ENCODE data around the genes OR7A17 and ILVBL.

DNA sequence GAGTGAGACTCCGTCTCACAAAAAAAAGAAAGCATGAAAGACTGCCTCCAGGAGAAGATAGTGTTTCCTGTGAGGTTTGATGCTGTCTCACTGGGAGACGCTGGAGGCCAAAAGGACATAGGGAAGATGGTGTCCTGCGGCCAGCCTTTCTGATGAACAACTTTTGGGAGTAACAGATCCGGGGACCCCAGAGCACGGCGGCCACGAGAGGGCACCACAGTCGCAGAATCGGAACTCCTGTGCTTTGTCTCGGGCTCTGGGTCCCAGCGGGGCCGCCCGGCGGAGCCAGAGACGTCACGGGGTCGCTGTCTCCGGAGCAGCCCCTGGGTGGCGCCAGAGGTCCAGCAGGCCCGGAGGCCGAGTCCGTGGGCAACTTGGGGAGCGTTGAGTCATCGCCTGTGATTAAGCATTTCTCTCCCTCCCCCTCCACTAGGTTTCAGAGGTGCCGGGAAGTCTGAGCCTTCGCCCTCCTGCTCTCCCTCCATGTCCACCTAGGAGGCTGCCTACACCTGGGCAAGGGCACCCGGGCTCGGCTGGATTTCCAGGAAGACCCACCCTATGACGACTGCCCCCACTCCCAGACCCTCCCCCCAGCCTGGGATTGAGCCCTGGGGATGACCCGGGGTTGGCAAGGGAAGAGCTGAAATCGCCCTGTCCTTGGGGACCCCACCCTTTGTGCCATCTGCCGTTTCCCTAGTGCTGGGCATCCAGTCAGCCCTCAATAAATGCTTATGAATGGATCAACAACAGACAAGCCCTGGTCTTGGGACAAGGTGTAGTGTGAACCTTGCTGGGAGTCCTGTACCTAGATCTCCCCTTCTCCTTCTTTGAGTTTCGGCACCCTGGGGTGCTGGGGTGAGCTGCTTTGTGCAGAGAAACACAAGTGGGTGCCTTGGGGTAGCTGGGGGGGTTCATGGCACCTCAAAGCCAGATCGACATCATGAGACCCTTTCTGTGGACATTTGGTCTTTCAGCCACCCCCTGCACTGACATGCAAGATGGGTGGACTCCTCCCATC is 3.4 kb downstream of the NANOS3 start:
- PRO-cap, result unidirectional peak, plus-strand start at position 432 of the sequence
- RAMPAGE, long total RNA, 2 experiments, result no peak in any of the 2 experiments

DNA sequence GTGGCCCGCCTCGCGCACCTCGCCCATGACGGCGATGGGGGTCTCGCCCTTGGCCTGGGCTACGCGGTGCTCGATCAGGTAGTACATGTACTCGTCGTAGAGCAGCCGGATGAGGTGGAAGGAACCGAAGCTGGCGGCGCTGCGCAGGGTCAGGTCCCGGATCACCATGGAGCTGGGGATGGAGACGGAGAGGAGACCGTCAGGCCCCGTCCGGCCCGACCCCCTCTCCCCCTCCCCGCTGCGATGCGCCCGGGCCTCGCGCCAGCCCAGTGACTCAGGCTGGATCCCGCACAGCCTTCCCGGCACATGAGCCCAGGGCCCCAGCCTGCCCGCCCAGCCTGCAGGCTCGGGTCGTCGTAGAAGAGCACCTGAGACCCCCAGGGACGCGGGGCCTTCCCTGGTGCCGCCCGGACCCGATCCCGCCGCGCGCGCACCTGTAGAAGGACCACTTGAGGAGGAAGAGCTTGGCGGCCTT is 10.8 kb downstream of the DCAF15 start:
- PRO-cap, result no peak
- RAMPAGE, long total RNA, 2 experiments, result no peak in any of the 2 experiments

DNA sequence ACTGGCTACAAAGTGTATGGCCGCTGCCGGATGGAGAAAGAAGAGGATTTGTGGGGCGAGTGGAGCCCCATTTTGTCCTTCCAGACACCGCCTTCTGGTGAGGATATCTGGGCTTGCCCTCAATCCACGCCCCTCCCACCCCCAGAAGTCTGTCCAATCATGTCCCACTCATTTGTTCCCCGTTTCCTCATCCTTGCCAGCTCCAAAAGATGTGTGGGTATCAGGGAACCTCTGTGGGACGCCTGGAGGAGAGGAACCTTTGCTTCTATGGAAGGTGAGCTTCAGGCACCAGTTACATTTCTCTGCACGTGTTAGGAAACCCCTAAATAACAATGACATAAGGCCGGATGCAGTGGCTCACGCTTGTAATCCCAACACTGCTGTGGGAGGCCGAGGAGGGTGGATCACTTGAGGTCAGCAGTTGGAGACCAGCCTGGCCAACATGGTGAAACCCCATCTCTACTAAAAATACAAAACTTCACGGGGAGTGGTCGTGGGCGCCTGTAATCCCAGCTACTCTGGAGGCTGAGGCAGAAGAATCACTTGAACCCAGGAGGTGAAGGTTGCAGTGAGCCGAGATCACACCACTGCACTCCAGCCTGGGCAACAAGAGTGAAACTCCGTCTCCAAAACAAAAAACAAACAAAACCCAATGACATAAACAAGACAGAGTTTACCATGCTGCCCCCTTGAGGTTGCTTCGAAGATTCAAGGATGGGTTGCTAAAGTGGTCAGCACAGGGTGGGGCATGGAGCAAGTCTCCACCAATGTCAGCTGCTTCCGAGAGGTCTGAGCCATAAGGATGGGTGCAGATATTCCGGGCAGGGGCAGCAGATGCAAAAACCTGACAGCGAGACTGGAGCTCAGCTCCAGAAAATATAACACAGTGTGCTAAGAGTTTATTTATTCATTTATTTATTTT is 11.2 kb downstream of the IL27RA start:
- PRO-cap, result no peak
- RAMPAGE, long total RNA, 2 experiments, result no peak in any of the 2 experiments

DNA sequence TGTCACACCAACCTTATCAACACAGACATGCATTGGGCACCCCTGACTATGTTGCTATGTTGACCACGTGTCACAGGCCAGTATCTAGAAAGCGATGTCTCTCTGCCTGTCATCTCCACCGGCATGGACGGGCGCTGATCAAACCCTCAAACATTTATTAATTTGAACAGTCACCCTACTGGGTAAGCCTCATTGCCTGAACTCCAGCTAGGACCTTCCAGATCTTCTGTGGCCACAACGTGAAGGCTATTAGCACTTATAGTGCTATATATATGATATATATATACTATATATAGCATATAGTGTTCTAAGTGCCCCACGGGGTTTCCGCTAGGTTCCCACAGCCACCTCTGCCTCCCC is 1.9 kb downstream of the PALM3 start:
- PRO-cap, result no peak
- RAMPAGE, long total RNA, 2 experiments, result no peak in any of the 2 experiments

DNA sequence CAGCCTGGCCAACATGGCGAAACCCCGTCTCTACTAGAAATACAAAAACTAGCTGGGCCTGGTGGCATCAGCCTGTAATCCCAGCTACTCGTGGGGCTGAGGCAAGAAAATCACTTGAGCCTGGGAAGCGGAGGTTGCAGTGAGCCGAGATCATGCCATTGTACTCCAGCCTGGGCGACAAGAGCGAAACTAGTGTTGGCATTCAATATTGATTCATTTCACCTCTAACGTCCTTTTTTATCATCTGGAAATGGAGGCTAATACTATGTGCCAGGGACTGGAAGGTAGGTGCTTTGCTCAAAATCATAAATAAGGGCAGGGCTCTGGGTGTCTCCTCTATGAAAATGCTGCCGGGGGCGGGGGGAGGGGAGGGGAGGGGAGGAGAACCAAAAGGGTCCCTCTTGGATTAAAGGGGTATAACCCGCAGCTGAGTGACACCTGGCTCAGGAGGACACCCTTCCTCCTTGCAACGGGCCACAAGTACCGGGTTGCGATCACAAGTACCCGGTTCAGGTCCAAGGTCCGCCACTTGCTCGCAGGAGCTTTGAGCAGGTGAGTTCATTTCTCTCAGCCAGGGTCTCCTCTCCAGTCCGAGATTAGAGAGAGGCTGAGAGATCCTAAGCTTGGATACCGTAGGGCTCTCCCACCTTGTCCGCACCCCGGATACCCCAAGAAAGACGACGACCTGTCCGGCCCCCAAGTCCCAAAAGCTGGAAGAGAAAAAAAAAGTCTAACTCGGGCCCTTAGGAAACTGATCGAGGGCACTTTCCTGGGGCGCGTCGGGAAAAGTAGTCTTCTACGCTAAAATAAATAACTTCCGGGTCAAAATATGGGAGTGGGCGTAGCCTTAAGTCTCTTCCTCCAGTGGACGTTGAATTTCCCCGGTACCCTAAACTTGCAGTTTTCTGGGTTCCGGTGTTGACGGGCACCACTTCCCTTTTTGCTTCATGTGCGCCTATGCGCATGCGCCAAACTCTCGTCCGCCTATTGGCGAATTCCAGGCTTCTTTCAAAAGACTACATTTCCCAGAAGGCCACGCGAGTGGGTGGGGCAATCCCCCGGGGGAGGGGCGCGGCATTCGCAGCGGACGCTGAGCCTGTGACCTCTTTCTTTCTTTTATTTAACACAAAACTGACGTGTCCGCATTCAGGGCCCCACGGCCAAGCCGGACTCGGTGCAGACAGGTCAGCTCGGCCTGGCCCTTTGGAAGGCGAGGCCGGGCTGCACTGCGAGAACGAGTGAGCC is 4.6 kb downstream of the C19orf67 start:
- PRO-cap, result bidirectional peak, plus-strand start at position 1,053 of the sequence, minus-strand start at position 790 of the sequence; unidirectional peak, plus-strand start at position 1,157 of the sequence
- RAMPAGE, long total RNA, 2 experiments, result no peak in any of the 2 experiments

GRCh38 chr19:14092066-14092872 is 6.7 kb upstream of the C19orf67 start:
- PRO-cap, result no peak
- RAMPAGE, long total RNA, 2 experiments, result no peak in any of the 2 experiments

- PRO-cap, result no peak
- RAMPAGE, long total RNA, 2 experiments, result no peak in any of the 2 experiments
Measured at GRCh38 chr19:14106583-14107164, 10.9 kb downstream of the PRKACA start.

DNA sequence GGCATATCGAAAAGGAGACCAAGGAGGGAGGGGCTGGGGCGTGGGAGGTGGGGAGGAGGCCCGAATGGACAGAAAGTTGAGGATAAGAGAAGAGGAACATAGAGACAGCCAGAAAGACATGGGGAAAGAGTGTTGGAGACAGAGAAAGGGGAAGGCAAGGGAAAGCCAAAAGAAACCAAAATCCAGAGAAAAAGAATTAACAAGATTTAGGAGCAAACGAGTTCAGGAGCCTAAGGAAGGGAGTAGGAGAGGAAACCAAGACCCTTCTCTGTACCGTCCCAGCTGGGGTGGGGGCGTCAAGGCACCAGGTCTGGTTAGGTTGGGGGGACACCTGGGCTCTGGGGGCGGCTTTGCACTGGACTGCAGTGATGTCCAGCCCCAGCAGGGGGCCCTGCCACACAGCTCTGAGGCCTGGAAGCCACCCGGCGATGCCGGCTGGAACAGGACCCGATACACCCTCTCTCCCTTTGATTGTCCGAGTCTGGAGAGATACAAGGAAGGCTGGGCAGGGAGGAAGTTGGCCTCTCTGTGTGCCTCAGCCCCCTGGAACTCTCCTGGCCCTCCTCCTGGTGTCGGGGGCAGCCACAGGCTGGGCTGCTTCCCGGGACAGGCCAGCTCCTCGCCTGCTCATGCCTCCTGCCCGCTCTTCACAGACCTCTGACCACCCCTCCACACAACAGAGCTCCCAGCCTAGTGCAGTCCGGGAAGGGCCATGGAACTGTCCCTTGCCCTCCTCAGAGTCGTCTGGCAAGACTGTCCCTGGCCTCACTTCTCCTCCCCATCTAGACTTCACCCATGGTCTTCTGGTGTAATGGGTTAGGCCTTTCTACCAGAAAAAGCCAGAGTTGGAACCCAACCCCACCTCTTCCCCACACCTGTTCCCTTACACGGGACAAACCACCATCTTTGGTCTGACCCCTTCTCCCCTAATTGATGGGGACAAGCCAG is 11.8 kb upstream of the ASF1B start:
- PRO-cap, result no peak
- RAMPAGE, long total RNA, 2 experiments, result no peak in any of the 2 experiments

- PRO-cap, result unidirectional peak, minus-strand start at chr19:14206849
- RAMPAGE, long total RNA, 2 experiments, result no peak in any of the 2 experiments
Measured at GRCh38 chr19:14206462-14207766, 945 bp upstream of the ADGRL1 start.

GRCh38 chr19:14247496-14247825 is 41.5 kb upstream of the ADGRL1 start:
- PRO-cap, result no peak
- RAMPAGE, long total RNA, 2 experiments, result no peak in any of the 2 experiments

DNA sequence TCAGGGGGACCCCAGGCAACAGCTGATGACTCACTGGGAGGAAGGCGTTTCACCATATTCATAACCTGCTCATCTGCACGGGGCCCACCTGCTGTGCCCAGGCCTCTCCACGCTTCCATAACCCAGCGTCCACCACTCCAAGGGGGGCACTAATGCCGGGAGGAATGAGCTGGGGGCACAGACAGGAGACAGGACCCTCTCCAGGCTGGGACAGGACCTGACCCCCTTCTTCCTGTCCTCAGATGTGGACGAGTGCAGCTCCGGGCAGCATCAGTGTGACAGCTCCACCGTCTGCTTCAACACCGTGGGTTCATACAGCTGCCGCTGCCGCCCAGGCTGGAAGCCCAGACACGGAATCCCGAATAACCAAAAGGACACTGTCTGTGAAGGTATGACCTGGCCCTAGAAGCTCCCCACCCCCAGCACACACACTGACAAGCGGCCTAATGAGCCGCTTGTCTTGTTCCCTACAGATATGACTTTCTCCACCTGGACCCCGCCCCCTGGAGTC is 16.2 kb downstream of the ADGRE5 start:
- PRO-cap, result no peak
- RAMPAGE, long total RNA, 2 experiments, result no peak in any of the 2 experiments

DNA sequence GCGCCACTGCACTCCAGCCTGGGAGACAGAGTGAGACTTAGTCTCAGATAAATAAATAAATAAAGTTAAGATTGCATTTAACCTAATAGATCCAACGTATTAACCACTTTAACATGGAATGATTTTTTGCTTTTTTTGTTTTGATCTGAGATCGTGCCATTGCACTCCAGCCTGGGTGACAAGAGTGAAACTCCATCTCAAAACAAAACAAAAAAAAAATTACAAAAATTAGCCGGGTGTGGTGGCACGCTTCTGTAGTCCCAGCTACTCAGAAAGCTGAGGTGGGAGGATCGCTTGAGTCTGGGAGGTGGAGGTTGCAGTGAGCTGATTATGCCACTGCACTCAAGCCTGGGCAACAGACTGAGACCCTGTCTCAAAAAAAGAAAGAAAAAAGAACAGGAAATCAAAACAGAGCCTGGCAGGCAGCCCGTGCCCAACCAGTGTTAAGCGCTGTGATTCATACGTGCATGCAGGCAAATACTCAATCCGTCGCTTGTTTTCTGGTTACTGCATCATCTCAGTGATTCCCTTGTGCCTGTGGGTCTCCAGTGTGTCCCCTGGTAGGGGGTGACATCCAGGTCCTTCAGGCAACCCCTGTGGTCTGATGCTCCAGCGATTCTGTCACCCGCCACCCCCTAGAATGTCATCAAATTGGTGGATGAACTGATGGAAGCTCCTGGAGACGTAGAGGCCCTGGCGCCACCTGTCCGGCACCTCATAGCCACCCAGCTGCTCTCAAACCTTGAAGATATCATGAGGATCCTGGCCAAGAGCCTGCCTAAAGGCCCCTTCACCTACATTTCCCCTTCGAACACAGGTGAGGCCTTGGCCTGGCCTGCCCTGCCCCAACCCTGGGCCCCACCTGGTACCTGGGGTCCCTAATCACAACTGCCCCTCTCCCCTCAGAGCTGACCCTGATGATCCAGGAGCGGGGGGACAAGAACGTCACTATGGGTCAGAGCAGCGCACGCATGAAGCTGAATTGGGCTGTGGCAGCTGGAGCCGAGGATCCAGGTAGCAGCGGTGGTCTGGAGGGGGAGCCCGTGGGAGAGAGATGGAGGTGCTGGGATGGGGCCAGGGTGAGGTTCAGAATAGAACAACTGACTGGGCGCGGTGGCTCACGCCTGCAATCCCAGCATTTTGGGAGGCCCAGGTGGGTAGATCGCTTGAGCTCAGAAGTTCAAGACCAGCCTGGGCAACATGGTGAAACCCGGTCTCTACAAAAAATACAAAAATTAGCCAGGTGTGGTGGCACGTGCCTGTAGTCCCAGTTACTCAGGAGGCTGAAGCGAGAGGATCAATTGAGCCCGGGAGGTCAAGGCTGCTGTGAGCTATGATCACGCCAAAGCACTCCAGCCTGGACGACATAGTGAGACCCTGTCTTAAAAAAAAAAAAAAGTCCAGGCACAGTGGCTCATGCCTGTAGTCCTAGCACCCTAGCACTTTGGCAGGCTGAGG is 17.9 kb downstream of the DDX39A start:
- PRO-cap, result no peak
- RAMPAGE, long total RNA, 2 experiments, result no peak in any of the 2 experiments

GRCh38 chr19:14472033-14473102 is 2.8 kb downstream of the PTGER1 start:
- PRO-cap, result no peak
- RAMPAGE, long total RNA, 2 experiments, result no peak in any of the 2 experiments

GRCh38 chr19:14494556-14495693 is 1.0 kb downstream of the GIPC1 start:
- PRO-cap, result no peak
- RAMPAGE, long total RNA, 2 experiments, result no peak in any of the 2 experiments

DNA sequence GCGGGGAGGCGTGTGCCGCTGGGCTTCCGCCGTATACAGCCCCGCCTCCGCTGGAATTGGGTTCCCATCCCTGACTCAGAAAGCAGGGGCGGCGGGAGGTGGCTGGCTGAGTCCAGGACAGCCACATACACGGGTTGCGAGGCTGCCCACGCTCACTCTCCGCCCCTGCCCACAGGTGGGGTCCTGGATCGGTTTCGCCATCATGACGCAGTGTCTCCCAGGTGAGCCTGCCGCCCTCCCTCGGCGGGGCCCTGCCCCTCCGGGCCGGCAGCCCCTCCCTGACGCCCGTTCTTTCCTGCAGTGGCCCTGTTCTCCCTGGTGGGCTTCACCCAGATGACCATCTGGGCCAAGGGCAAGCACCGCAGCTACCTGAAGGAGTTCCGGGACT is 6.4 kb downstream of the NDUFB7 start:
- PRO-cap, result no peak
- RAMPAGE, long total RNA, 2 experiments, result no peak in any of the 2 experiments

- PRO-cap, result no peak
- RAMPAGE, long total RNA, 2 experiments, result no peak in any of the 2 experiments
Measured at GRCh38 chr19:14763523-14764334, 14.6 kb downstream of the ADGRE2 start.

GRCh38 chr19:14885862-14886348 is at the start of gene OR7A17:
Gene OR7A17 (minus strand): TSS chr19:14886132.
- PRO-cap, result no peak
- RAMPAGE, long total RNA, 2 experiments, result no peak in any of the 2 experiments

DNA sequence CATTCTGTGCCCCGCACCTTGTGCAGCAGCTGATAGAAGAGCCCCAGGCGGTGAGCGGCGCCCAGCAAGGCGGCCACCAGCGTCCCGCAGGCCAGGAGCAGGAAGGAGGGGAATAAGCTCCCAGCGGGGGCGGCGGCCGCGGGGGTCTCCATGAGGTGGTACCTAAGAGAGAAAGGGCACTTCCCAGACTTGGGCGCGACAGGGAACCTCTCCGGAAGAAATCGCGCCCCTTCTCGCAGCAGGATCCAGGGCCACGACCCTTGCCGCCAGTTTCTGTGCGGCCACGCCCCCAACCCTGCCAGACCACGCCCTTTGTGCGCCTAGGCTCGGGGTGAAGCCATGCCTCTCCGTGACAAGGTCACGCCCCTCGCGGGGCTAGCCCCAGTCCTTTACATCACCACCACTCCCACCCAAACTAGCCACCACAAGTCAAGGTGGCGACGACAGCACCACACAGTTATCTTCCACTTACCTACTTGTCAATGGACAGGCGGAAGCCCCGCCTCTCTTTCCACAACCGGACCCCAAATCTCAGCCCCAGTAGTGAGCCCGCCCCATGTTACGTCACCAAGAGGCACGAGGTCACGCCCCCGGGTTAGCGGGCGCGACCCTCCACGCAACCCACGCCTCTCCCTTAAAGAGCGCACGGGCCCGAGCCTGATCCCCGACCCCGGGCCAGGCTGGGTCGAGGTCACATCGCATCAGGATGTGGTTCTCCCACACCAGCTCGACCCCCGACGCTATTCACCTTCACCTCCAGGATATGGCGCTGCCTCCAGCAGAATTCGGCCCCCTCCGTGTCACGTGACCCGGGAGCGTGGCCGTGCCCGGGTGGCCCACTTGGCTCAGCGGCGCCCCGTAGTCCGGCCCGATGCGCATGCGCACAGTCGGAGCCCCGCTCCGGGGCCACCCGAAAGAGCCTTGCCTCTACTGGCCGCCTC is at the start of gene ILVBL:
ILVBL (minus strand) TSS at position 879 of the 941 bp plus-strand sequence.
- PRO-cap, result bidirectional peak, plus-strand start at position 422 of the sequence, minus-strand start at position 285 of the sequence; bidirectional peak, plus-strand start outside the sequence, minus-strand start at position 799 of the sequence
- RAMPAGE, long total RNA, 2 experiments, result no peak in any of the 2 experiments

DNA sequence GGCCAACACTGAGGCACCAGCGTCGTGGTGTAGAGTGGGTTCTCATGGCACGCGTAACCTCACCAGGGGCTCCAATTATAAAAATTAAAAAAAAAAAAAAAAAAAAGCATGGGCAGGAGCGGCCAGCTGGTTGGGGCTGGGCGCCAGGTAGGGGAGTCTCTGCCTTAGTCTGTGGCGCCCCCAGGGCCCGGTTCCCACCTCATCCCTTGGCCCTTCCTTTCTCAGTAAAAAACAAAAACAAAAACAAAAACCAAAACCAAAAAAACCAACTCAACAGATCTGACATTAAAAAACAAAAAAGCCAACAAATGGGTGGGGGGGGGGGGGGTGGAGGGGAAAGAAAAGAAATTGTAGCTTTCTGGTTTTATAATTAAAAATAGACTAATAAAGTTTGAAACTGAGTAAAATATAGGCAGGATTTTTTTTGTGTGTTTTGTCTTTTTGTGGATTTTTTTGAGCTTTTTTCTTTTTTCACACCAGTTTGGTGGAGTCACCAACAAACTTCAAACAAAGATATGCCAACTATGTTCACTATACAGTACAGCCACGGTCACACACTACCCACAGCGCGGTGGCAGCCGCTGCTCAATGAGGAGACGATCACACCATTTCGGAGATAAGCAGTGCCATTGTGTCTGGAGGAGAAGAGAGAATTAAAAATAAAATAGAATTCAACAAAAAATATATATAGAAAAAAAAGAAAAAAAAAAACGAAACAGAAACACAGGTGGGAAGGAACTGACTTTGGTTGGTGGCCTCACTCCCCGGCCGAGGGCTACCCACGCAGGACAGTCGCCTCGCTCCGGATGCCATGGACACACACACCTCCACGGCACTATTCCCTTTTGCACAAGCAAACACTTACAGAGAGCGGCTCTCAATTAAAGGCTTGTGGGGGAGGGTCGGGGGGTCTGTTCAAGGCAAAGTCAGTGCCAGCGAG is 5.0 kb upstream of the EPHX3 start:
- PRO-cap, result no peak
- RAMPAGE, long total RNA, 2 experiments, result no peak in any of the 2 experiments

- PRO-cap, result no peak
- RAMPAGE, long total RNA, 2 experiments, result no peak in any of the 2 experiments
Measured at GRCh38 chr19:15317838-15318168, 14.5 kb downstream of the BRD4 start.